Urinary bladder (tissue), 3 donors: ENCODE results near the gene VWA1.

- PRO-cap: no peak
- RAMPAGE, long total RNA: no peak
These were observed 9.9 kb upstream of the AURKAIP1 start for GRCh38 chr1:1384758-1385489.

DNA sequence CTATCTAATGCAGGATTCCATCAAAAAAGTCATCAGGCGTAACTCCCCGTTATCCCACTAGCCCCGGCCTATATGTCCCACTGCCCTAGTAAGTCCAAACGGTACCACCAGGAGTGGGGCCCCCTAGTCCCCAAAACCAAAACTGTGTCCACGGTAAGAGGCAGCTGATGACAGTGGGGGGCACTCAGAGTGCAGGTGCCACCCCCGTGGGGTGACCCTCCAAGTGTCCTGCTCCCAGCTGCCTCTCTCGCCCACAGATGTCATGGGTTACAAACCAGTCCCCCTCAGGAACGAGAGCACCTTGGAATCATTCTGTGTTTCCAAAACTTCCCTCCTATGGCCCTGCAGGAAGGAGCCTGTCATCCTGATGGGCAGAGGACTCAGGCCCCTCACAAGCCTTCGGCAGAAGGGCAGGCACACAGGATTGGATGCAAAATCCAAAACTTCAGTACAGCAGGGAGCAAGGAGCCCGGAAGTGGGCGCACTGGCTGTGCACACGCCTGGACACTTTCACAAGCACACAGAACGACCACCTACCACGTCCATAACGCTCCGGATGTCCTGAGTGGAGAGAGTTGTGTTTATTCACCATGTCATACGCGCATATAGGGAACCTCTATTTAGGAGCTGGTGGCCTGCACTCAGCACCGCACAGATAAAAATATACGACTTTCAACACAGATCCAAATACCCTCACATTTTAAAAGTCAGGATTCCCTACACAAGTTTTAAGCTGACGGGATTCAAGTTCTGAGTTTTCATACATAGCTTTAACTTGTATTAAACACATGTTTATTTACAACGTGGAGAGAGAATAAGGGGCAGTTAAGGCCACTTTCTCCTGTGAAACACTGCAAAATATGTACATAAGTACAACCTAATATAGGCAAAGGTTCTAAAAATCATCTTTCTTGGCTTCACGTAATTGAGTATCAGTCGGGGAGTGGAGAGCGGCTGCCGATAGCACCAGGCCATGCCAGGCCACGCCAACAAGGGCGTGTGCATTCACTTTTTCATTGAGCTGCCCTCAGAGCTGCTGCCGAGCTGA, 11.3 kb upstream of the AURKAIP1 start:
- PRO-cap: no peak
- RAMPAGE, long total RNA: no peak

DNA sequence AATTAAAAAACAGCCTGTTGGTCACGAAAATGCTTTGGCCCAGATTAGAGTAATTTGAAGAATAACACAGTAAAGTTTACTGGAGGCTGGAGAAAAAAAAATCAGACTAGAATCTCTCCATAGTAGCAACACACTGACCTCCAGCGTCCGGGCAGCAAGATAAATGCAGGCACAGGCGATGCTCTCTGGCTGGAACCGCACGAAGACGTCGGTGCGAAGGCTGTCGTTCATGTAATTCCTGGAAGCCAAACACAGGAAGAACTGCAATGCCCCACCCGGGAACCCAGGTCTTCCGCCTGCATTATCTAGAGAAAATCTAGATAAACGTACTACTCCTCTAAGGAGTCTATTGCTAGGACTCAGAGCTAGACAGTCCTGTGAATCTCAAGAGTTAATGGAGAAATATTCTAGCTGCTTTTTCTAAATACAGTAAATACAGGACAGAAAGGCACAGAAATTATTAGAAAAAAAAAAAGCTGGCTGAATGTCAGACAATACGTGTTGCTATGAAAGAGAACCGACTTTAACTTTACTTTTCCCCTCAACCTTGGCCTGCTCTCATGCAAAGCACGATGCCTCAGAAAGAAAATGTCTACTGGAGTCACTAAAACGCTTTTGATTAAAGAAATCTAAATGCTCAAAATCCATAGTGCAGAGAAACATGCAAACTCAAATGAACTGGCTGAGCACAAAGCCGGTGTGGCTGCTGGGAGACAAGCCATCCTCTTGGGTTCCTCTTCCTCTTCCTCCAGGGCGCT, 8.3 kb downstream of the CCNL2 start:
- PRO-cap: no peak
- RAMPAGE, long total RNA: no peak

DNA sequence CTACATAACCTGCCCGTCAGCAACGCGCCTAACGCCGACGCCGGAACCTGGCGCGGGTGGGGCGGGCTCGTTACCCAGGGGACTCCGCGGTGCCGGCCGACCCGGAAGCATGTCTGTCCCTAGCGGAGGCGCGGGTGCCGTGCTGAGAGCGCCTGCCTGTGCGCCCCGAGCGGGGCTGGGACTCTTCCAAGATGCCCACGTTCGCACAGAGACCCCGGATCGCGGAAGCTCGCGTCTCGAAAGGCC, 231 bp upstream of the CCNL2 start:
- PRO-cap: bidirectional peak, plus-strand start at position 125 of the sequence, minus-strand start outside the sequence
- RAMPAGE, long total RNA: no peak

GRCh38 chr1:1430052-1431236, 4.8 kb downstream of the TMEM88B start:
- PRO-cap: bidirectional peak, plus-strand start at chr1:1430674, minus-strand start at chr1:1430563
- RAMPAGE, long total RNA: no peak

DNA sequence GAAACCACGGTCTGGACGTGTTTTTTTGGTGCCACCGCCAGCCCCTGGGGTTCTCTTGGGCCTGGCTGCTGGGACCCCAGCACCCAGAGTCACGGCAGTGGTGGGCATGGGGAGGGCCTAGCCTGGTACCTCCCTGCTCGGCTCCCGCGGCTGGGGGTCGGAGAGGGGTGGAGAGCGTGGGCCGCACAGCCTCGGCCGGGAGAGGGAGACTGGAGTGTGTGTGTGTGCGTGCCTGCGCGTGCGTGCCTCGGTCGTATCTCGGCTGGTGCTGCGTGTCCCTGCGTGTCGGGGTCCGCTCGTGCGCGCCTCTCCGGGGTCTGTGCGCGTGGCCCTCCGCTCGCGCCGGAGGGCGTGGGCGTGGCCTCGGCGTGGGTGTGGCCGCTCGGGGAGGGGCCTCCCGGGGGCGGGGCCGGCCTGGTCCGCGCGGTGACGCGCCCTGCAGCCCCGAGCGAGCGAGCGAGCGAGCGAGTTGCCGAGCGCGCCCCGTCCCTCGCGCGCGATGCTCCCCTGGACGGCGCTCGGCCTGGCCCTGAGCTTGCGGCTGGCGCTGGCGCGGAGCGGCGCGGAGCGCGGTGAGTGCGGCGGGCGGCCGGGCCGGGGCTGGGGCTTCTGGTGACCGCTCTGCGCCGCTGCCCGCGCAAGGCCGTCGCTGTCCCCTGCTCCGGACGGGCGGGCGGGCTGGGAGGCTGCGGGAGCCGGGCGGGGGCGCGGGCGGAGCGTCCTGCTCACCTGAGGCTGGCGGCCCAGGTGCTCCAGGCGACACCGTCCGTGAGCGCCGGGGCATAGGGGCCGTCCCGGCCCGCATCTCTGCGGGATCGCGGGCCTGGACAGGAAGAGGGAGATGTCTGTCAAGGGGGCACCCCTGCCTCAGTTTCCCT, at the start of gene VWA1:
Gene VWA1 (plus strand): TSS at position 441 of the 878 bp plus-strand sequence.
- PRO-cap: bidirectional peak, plus-strand start at position 467 of the sequence, minus-strand start at position 346 of the sequence
- RAMPAGE, long total RNA: no peak

DNA sequence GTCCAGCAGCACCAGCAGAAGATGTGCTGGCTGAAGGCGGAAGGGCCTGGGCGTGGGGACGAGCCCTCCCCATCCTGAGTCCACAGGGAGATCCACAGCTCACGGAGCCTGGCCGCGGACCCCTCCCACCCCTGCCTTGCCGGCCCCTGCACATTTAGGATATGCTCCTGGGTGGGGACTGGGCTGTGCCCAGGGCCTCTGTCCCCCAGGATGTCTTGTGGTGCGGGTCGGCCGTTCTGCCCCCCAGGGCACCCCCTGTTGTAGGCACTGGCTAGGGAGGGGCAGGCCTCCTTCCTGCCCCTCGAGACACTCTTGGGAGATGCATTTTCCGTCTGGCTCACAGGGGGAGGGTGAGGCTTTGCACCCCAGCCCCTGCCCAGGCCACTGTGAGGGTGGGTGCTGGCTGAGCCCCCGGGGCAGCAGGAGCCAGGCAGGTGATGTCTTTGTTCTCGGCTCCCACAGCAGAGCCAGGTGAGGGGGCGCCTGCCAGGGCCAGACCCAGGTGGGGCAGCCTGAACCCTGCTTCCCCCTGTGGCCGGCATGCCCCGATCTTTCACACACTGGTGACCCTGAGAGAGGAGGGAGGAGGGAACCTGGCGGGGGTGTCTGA, 6.3 kb downstream of the TMEM240 start:
- PRO-cap: no peak
- RAMPAGE, long total RNA: no peak

DNA sequence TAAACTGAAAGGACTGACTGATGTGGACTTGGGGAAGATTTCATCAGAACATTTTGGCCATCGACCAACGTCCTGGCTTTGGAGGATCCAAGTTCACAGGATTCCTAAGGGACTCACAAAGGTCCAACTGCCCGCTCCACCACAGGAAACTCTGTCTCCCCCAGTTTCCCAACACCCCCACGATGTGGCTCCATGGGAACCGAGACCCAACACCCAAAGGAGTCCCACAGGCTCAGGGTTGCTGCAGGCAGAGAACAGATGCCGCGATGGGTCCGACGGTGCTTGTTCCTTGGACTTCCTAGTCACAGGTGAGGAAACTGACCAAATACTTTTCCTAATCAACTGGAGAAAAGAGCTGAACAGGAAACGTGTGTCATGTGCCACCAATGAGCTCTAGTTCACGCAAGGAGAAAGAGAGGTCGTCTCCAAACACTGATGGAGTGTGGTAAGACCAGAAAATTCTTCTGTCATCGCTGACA, 9.2 kb downstream of the SSU72 start:
- PRO-cap: no peak
- RAMPAGE, long total RNA: no peak

DNA sequence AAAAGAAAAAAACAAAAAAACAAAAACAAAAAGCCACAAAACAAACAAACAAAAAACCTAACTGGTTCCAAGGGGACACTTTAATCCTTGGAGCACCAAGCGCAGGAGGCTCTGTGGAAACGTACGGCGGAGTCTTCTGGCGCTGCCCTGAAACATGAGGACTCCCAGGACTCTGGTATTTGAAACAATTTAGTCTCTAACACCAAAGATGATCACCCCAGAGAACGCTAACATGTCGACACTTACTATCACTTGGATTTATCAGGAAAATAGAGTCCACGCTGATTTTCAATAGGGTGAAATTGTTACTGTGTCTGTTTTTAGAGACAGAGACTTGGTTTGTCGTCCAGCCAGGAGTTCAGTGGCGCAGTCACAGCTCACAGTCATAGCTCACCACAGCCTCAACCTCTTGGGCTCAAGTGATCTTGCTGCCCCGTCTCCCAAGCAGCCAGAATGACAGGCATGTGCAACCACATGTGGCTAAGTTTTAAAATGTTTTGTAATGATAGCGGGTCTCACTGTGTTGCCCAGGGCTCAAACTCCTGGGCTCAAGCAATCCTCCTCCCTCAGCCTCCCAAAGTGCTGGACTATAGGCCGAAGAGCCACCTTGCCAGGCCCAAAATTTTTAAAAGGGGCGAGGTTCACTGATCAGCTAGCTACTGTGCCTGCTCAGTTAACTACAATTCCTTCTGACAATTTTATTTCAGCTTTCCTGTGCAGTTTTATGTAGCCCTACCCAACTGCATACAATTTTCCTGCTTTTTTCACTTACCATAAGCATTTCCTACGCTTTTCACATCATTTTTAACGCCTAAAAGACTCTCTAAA, 5.3 kb downstream of the SSU72 start:
- PRO-cap: no peak
- RAMPAGE, long total RNA: no peak

DNA sequence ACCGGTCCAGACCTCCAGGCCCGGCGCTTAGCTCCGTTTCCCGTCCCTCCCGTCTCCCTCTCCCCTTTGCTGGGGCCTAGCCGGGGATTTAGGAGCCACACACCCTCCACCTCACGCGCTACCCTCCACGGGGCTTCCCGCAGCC, 736 bp upstream of the MMP23B start:
- PRO-cap: no peak
- RAMPAGE, long total RNA: no peak

GRCh38 chr1:1646512-1647015, 12.2 kb downstream of the CDK11B start:
- PRO-cap: no peak
- RAMPAGE, long total RNA: no peak

- PRO-cap: no peak
- RAMPAGE, long total RNA: no peak
These were observed 2.9 kb downstream of the NADK start for GRCh38 chr1:1775231-1775949.

DNA sequence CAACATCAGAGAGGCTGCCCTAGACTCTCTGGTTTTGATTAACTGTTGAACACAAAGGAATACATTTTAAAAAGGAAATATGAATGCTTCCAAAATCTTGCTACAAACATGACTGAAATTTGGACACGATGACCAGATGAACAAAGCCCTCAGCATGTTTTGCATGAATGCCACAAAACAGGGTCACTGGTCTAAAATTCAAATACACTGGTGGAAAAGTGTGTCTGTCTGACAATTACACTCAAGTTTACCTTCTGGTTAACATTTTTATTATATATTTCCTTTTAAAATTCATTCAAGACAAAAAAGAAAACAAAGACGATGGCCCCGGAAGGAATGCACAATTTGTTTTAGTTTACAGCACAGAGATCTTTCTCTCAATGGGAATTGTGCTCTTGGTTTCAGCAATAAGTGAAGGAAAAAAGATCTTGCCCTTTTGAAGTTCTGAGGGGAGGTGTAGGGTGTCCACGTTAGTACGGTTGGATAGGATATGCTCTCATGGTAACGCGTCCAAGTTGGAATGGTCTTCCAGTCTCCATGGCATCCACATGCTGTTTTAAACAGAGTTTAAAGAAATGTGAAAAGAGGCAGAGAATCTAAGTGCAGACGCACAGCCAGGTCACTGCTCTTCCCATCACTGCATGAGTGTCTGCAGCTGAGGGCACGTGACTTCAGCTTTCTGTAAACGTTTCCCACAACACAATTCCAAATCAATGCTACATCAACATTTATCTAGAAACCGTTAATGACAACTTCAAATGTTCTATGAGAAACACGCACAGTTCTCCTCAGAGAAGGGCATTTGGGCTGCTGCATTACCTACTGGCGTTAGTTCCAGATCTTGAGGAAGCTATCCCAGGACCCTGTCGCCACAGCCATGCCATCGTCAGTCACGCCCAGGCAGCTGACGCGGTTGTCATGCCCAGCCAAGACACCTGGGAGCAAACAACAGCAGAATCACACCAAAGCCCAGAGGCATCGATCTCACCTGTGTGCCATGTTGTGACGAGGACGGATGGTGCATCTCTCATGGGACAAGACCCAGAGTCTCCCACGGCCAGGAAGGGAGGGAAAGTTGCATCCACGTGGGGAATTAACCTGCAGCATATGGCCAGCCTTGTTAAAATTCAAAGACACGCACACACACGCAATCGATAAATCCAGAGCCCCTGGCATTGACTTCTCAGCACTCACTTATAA, 8.6 kb upstream of the NADK start:
- PRO-cap: no peak
- RAMPAGE, long total RNA: no peak

GRCh38 chr1:1793119-1793619, 14.9 kb upstream of the NADK start:
- PRO-cap: no peak
- RAMPAGE, long total RNA: no peak

DNA sequence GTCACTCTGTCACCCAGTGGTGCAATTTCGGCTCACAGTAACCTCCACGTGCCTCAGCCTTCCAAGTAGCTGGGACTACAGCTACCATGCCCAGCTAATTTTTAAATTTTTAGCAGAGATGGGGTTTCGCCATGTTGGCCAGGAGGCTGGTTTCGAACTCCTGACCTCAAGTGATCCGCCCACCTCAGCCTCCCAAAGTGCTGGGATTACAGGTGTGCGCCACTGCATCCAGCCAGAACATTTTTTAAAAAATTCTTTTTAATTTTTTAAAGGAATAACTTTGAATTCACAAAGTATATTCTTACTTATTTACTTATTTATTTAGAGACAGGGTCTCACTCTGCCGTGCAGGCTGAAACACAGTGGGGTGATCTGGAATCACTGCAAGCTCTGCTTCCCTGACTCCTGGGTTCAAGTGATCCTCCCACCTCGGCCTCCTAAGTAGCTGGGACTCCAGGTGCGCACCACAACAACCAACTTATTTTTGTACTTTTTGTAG, 35.0 kb upstream of the NADK start:
- PRO-cap: no peak
- RAMPAGE, long total RNA: no peak

- PRO-cap: no peak
- RAMPAGE, long total RNA: no peak
These were observed 53.0 kb downstream of the PRKCZ start for GRCh38 chr1:2103014-2103767.

DNA sequence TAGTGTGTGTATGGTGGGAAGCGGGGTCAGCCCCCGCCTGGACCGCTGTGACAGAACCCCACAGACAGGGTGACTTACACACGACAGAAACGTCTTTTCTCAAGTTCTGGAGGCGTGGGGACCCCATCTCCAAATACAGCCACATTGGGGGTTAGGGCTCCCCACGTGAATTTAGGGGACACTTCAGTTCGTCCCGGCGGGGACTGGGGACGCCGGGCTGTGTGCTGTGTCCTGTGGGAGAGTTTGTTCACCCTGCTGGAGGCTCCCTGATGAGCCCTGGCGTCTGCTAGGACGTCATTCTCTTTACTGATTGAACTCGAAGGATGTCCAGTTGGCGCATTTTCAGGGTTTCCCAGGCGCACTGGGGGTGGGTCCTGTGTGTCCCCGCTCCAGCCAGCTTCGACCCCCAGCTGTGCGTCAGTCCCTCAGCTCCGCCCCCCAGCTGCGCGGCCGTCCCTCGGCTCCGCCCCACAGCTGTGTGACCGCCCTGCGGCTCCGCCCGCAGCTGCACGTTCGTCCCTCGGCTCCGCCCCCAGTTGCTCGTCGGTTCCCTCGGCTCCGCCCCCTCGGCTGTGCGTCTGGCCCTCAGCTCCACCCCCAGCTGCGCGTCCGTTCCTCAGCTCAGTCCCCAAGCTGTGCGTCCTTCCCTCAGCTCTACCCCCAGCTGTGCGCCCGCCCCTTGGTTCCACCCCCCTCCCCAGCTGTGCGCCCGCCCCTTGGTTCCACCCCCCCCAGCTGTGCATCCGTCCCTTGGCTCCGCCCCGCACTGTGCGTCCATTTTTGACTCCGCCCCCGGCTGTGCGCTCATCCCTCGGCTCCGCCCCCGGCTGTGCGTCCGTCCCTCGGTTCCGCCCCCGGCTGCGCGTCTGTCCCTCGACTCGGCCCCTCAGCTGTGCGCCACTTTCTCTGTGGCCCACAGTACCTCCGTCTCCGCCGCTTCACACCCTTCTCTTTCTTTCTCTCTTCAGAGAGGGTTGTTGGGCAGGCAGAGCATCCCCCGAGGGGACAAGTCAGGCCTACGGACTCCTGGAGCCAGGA, 61.4 kb downstream of the FAAP20 start:
- PRO-cap: unidirectional peak, minus-strand start at position 245 of the sequence; bidirectional peak, plus-strand start at position 604 of the sequence, minus-strand start at position 444 of the sequence; bidirectional peak, plus-strand start at position 834 of the sequence, minus-strand start at position 656 of the sequence
- RAMPAGE, long total RNA: no peak

- PRO-cap: no peak
- RAMPAGE, long total RNA: no peak
These were observed 54.7 kb downstream of the FAAP20 start for GRCh38 chr1:2139797-2140371.

- PRO-cap: no peak
- RAMPAGE, long total RNA: no peak
These were observed 9.0 kb downstream of the SKI start for GRCh38 chr1:2236790-2237812.

DNA sequence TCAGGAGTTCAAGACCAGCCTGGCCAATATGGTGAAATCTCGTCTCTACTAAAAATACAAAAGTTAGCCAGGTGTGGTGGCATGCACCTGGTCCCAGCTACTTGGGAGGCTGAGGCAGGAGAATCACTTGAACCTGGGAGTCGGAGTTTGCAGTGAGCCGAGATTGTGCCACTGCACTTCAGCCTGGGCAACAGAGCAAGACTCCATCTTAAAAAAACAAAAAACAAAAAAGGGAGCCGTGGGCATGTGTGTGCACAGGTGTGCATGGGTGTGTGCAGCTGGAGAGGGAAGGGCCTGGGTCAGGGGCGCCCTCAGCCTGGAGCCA, 18.9 kb downstream of the SKI start:
- PRO-cap: no peak
- RAMPAGE, long total RNA: no peak